Ovary (tissue), 7 donors: ENCODE measurements around a stretch of chr7.

DNA sequence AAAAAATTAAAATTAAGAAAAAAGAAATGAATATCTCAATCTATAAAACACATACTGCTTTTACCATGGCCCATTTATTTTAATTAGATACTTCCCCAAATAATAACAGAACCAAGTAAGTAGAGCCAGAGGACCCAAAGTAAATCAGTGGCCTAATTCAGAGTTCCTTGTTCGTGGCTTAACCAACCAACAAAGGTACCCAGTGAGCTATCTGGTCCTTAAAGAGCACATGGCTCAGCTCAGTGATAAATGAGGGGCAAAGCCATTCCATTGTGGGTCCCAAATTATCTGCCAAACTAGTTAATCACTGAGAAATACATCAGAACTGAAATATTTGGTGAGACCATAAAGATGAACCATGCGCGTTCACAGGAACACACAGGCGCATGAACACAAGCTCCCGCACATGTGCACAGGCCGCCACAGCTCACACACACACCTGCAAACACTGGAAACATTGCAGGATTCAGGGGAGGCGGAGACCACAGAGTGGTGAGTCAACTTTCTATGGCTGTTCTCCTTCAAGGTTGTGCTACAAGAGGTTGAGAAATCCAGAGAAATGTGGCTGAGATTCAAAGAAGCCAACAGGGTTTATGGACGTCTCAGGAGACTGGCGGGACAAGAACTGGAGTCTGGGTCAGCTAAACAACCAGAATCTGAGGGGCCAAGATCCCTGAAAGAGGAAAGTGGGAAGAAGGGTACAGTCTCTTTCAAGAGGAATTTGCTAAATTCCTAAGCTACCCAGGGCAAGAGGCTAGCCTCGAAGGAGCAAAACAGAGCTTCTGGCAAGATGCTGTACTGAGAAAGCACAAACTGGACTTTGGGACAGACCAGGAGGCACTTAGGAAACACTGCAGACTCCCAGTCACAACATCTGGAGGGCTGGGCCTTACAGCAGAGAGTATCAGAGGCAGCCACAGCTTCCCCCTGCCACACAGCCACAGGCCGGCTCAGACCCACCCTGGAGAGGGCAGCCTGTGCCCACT lies 17.8 kb downstream of the ESYT2 start:
- PRO-cap, 7 experiments: no peak in any of the 7 experiments
- RAMPAGE, long total RNA, 2 experiments: no peak in any of the 2 experiments

- PRO-cap, 7 experiments: no peak in any of the 7 experiments
- RAMPAGE, long total RNA, 2 experiments: no peak in any of the 2 experiments
Measured at GRCh38 chr7:158824715-158825562, 4.4 kb downstream of the ESYT2 start.

DNA sequence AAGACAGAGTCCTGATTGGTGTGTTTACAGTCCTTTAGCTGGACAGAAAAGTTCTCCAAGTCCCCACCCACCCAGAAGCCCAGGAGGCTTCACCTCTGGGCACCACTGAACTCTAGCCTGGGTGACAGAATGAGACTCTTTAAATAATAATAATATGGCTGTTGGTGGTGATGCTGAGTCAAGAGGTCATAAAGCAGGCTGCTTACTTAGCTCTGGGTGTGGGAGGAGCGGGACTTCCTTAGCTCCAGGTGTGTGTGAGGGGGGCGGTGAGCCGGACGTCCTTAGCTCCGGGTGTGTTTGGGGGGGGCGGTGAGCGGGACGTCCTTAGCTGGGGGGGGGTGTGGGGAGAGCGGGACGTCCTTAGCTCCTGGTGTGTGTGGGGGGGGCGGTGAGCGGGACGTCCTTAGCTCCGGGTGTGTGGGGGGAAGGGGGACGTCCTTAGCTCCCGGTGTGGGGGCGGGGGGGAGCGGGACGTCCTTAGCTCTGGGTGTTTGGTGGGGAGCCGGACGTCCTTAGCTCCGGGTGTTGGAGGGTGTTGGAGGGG lies 7.0 kb downstream of the DYNC2I1 start:
- PRO-cap, 7 experiments: peak in 7 of 7 experiments; most common plus-strand start position 441 of the sequence (in 6); most common minus-strand start position 527 of the sequence (in 4)
- RAMPAGE, long total RNA, 2 experiments: no peak in any of the 2 experiments

DNA sequence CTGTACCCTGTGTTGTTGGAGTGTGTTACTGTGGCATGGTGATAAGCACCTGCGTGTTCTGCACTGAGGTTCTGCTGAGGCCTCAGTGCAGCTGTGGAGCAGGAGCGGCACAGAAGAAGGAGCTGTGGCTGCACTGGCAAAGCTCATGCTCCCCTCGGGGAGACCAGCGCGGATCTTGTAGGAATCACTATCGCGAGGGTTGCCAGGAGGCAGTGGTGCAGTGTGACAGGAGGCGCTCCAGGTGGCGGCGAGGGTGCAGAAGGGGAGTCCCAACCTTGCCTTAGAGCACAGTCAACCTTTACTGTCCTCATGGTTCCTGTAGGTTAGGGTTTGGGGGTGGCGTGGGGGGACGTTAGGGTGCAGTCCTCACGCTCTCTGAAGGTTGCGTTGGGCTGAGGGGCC lies 11.0 kb downstream of the DYNC2I1 start:
- PRO-cap, 7 experiments: peak in 2 of 7 experiments; most common plus-strand start position 115 of the sequence (in 2)
- RAMPAGE, long total RNA, 2 experiments: no peak in any of the 2 experiments

DNA sequence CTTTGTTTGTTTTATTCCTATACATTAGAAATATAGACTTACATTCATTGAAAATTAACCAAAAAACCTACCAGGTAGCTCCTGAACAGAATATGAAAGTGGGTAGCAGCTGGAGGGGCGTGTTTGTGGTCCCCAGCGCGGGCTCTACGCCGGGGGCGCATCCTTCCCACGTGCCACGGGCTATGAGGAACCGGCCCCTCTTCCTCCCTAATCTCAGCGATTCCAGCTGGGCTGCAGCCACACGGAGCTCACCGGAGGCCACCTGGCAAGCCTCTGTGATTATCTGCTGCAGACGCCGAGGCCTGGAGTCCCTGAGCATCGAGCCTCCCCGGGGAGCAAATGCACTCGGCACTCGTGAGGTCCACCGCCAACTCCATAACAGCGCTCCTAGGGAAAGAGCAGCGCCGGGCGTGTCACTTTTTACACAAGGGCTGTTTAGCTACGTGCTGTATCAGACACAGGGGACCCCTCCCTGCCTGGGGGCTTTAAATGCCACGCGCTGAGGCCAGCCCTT lies 101.1 kb downstream of the DYNC2I1 start:
- PRO-cap, 7 experiments: no peak in any of the 7 experiments
- RAMPAGE, long total RNA, 2 experiments: no peak in any of the 2 experiments

DNA sequence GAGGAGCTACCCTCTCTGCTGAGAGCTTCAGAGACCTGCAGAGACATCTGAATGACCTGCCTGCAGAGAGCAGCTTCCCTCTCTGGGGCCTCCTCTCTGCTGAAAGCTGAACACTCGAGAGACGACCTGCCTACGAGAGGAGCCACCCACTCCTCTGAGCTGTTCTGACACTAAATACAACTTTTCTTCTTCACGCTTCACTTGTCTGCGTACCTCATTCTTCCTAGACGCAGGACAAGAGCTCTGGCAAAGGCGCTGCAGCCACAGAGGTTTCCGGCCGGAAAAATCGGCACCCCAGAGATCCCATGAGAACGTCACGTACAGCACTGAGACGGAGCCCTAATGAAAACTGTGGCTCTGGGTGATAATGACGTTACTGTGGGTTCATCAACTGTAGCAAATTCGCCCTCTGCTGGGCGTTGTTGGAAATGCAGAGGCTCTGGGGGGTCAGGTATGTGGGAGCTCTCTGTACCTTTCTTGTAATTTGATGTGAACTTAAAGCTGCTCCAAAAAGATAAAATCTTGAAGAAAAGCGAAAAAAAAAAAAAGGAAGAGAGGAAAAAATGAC lies 120.6 kb downstream of the DYNC2I1 start:
- PRO-cap, 7 experiments: peak in 2 of 7 experiments; most common minus-strand start position 344 of the sequence (in 2)
- RAMPAGE, long total RNA, 2 experiments: no peak in any of the 2 experiments

GRCh38 chr7:159012634-159013234 lies 131.9 kb downstream of the VIPR2 start:
- PRO-cap, 7 experiments: no peak in any of the 7 experiments
- RAMPAGE, long total RNA, 2 experiments: no peak in any of the 2 experiments

DNA sequence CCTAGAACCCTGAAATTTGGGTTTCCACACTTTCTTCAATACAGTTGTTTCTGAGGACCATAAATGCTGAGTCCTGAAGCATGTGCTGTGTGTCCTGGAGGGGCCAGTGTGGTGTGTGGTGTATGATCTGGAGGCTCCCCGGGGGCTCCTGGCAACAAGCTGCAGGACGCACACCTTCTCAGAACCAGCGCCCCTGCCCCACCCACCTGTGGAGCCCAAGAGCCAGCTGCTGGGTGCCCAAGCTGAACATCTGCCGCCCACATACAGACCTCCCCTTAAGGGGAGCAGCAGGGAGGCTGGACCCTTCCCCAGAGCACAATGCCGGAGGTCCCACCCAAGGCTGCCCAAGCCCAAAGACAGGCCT lies 48.8 kb downstream of the VIPR2 start:
- PRO-cap, 7 experiments: no peak in any of the 7 experiments
- RAMPAGE, long total RNA, 2 experiments: no peak in any of the 2 experiments